Colon Carcinoma Metastatic in the Brain (tissue), 2 donors: Measurements from ENCODE around the genes MBLAC2 and LYSMD3.

GRCh38 chr5:88829779-88830124 lies 53.2 kb downstream of the MEF2C start:
- PRO-cap, 2 experiments = no peak in any of the 2 experiments

DNA sequence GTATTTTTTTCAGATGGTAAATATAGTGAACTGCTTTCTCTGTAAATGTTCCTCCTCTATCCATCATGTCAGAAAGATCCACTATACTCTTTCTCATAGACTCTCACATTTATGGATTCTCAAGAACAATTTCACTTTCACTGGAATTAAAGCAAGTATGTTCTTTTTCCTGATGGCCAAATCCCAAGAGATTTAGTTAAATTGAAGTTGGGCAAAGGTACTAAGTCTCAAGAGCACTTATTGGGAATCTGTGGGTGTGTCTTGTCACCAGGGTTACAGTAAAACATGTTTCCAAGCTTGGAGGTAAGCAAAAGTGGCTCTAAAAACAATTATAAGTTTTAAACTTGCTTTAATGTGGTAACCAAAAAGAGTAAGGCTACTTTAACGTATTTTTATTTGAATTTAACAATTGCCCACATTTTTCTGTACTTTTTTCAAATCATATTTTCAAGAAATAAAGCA lies 387.6 kb downstream of the CETN3 start:
- PRO-cap, 2 experiments = no peak in any of the 2 experiments

DNA sequence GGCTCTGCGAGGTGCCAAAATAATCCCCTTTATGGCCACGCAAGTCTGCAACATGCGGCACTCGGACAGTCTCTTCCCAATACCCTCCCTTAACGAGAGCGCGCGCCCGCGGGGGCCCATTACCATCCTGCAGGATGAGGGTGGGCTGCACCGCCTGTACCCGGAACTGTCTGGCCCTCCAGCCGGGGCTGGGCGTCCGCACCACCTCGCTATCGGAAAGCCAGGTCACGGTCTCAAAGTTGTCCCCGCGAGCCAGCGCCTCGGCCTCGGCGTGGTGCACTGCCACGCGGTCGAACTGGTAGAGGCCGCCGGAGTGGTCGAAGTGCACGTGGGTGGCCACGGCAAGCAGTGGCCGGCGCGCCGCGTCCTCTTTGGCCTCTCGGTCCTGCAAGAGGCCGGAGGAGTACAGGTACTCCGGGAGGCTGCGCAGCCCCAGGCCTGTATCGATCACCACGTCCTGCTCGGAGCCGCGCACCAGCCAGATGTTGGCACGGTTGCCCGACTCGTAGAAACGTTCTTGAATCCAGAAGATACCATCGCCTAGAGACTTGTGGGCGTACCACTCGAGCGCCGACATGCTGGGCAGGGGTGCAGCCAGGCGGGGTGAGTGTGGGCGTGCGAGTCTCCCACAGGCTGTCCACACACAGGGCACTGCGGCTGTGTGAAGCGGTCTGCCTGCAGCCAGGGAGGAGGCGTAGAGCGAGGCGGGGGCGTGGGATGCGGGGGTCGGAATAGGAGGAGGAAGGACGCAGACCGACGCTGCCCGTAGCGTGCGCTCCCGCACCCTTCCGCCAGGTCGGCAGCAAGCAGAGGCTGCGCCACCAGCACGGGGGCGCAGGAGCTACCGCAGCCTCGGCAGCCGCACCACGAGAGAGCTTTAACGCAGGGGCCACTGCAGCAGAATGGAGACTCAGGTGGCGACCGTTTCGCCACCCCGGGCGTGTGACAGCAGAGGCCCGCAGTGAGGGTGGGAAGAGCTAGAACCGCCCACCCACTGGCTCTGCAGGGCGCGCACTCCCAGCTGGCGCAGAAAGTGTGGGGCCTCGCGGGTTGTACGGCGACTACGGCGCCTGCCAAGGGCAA lies at the start of gene MBLAC2:
Gene MBLAC2, minus strand, starts transcription at position 1,056 of the 1,083 bp plus-strand sequence.
- PRO-cap, 2 experiments = peak in 2 of 2 experiments; most common plus-strand start position 301 of the sequence (in 1); most common minus-strand start position 801 of the sequence (in 2)

- PRO-cap, 2 experiments = no peak in any of the 2 experiments
These were observed 27.1 kb downstream of the POLR3G start for GRCh38 chr5:90501649-90502198.

DNA sequence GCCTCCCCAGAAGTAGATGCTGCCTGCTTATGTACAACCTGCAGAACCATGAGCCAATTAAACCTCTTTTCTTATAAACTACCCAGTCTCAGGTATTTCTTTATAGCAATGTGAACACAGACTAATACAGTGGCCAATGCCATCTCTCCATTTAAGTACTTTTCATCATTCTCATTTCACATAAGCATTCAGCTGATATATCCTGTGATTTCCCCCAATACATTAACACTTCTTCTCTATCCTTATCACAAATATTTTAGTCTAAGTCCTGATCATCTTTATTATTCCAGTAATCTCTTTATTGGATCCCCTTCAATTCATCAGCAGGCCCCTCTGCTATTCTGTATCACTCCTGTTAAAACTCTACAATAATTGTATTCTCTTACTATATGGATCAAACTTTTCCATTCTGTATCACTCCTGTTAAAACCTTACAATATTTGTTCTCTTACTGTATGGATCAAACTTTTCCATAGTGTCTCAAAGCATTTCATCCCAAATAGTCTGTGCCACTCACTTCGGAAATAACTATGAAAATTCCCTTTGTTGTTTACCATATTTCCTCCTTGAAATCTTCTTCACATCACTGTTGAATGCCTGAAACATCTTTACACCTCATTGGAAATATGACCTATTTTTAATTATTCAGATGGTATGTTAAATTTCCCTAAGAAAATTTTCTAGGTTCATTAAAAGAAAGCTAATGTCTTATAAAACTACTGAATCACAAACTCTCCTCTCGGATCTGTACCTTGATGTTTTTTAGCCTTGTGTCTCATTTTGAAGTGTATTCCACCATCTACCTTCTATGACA lies 6.9 kb downstream of the LYSMD3 start:
- PRO-cap, 2 experiments = no peak in any of the 2 experiments

- PRO-cap, 2 experiments = no peak in any of the 2 experiments
These were observed 4.4 kb downstream of the LYSMD3 start for GRCh38 chr5:90524854-90525431.

DNA sequence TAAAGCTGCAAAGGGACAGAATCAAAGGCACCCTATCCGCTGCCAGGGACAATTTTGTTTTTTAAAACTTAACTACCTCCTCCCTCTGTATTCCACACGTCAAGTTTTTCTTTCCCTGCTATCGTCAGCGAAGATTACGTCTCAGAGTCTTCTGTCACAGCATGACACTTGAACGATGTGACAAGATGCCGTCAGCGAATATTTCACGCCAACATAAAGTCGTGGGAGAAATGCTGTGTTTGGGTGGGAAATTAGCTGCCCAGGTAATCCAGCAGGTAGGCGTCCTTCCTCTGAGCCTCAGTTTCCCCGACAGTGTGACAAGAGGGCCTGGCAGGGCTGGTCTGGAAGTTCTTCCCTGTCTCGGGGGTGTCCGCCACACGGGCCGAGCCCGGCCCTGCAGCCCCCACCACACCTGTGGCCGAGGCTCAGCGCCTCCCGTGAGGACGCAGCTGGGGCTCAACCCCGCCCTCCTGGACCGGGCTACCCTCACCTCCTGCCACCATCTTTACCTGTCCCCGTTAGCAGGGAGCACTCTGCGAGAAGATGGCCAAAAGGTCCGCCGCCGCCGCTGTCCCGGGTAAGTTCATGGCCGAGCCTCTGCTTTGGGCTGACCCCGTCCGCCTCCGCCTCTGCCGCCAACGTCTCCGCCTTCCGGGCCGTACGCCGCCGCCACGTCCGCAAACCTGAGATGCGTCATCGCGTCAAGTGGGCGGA lies at the start of gene LYSMD3:
Gene LYSMD3, minus strand, starts transcription at position 646 of the 714 bp plus-strand sequence.
- PRO-cap, 2 experiments = peak in 2 of 2 experiments; most common minus-strand start position 646 of the sequence (in 2)

DNA sequence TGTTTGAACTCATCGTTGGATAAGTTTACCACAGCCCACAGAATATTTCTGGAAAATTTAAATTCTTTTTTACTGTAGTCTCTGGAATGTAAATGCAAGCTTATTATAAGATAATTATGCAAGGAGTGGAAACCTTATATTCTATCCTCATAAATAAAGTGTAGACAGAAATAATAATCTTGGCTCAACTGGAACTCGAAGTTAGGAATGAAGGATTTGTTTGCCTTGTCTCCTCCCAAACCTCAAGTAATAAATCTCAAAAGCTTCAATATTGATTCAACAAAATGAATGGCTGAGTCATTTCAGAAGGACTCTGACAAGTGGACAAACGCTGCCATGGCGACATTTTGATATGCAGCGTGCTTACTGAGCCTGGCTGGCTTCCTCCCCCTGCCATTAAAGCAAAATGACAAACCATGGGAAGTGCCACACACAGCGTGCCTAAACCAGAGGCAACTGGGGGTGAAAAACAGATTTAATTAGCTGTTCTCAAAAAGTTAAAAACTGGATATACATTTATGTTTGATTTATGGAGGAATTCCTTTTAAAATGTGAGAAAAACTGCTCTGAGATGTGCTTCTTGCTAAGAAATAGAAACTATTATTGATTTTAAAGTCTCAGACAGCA lies 10.5 kb upstream of the ADGRV1 start:
- PRO-cap, 2 experiments = no peak in any of the 2 experiments

GRCh38 chr5:90642432-90642835 lies 83.8 kb downstream of the ADGRV1 start:
- PRO-cap, 2 experiments = no peak in any of the 2 experiments

GRCh38 chr5:91033196-91033708 lies 349.9 kb downstream of the ARRDC3 start:
- PRO-cap, 2 experiments = no peak in any of the 2 experiments

DNA sequence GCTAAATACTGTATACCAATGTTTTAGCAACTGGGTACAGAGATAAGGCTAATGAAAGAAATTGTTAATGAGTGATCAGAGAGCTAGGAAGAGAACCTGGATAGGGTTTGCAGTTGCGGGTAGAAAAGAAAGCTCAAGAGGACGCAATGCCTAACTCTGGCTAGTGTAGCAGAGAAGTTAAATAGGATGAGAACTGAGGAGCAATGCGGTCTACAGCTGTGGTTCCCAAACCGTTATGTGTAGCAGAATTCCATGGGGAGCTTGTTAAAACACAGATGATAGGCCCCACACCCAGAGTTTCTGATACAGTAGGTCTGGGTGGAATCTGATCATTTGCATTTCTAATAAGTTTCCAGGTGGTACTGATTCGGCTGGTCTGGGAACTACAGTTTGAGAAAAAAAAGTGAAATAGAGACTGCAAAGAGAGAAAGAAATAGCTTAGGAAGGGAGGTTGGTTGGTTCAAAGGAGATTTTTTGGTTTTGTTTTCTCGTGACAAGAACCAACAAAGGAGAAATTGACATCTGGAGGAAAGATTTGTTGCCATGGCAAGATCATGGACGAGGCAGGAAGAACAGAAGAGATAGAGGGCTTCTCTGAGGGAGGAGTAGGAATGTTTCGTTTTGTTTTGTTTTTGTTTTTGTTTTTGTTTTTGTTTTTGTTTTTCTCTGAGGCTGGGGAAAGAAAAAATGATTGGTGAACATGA lies 276.2 kb downstream of the ARRDC3 start:
- PRO-cap, 2 experiments = no peak in any of the 2 experiments

GRCh38 chr5:91218857-91219454 lies 164.2 kb downstream of the ARRDC3 start:
- PRO-cap, 2 experiments = peak in 1 of 2 experiments; most common minus-strand start chr5:91219224 (in 1)

DNA sequence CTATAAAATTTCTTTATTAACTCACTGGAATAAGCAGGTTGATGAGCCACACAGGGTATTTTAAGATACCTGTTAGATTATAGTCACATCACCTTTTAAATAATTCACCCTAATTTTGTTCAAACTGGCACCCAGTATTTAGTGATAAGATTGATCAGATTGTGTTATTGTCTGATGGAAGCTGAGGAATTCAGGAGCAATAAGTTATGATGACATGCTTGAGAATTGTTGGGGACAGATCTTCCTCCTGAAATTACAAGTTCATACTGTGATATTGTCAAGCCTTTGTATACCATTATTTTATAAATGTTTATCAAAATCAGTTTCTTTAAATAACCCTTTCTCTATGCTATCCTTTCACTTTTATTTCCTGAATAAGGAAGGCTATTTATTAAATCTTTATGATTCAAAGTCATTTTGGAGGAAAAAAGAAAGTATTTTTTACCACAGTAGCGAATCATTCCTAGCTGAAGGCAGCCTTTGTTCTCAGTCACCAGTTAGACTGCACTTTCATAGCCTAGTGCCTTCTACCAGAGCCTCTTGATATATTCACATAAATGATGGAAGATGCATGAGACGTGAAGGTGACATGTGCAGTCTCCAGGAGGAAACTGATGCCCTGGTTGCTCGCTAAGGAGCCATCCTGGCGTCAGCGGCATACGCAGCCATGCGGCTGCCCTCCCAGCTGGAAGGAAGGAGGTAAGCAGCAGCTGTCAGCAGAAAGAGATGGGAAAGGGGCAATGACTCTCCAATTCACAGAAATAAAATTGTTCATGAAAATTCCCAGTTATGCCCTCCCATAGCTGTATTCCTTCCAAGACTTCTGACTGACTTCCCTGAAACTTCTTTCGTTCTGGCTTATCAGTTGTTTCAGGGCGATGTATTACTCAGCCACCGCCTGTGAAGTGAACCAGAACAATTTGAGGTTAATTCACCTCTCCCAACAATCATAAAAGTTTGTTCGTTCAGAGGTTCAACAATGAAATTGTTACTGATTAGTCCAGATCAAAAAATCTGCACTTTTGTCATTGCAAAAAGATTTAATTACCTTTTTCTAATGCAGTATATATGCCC lies 333.5 kb upstream of the NR2F1 start:
- PRO-cap, 2 experiments = no peak in any of the 2 experiments

DNA sequence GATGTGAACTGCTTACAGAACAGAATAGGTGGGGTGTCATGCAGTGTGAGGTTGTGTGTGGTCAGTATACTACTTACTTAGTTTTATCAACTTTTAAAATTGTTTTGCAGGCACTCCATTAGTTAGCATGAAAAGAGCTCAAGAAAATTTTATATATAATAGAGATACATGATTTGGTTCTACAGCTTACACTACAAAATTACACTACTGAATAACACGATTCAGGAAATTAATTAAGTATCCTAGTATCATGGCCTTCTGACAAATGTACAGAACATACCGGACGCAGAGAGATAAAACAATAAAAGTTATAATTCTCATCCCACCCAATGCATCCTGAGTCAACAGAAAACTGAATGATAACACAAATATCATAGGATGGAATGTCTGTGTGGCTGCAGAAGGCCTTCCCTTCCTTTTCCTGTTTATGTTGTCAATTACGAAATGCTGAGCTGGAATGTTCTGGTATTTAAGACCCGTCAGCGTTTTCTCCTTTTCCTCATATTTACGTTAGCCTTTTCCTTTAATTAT lies 223.9 kb upstream of the NR2F1 start:
- PRO-cap, 2 experiments = no peak in any of the 2 experiments

DNA sequence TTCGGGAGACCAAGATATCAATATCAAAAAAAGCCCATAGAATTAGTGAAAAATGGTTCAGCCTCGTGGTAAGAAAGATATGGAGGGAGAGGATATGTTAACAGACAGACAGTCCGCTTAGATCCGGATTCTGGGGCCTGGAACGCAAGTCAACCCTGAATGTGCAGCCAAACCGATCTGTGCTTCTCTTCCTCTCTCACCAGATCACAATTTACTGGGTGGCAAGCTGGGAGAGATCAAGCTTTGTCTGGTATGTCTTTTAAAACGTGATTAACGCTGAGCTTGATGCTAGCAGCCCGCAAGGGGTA lies 5.0 kb upstream of the NR2F1 start:
- PRO-cap, 2 experiments = no peak in any of the 2 experiments

DNA sequence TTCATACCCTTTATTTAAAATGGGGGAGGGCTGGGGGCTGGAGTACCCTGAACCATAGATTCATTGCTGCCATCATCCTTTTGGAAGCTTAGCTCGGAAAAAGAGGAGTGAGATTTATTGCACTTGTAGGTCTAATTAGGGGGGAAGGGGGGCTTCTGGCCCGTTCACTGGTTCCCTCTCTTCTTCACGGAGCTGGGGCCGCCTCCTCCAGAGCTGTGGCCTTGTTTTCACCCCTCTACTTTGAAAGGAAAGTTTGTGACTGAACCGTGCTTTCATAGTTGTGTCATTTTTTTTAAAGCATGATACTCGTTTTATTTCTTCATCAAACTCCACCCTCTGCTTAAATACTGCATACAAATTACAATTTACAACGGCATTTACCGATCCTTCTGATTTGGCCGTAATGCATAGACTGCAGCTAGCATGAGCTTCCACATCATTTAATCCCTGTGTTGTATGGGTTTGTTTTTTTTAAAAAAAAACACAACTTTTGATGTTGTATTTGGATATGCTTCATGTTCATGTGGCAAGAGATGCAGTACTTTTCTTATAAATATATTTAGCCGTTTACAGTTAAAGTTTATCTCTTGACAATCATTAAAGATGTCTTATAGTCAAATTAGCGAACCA lies 3.0 kb downstream of the NR2F1 start:
- PRO-cap, 2 experiments = no peak in any of the 2 experiments

- PRO-cap, 2 experiments = no peak in any of the 2 experiments
These were observed 17.4 kb downstream of the NR2F1 start for GRCh38 chr5:93600310-93600880.

DNA sequence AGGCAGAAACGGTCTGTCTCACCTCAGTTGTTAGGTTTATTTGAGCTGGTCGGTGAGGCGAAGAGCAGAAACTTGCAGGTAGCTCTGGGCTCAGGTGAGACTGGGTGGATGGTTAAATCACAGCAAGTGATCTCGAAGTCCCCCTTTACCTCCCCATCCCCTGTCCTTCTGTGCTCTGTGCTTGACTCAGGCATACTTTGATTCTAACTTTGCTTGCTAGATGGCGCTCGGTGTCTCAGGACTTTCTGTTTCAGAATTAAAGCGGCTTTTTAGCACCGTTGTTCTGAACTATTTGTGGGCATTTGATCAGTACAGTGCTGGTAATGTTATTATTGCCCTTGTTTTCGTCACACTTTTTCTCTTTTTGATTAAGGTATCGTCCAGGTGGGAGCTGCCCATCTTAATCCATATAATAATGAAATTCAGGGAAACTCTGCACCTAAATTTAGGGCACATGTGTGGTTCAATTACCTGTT lies 24.8 kb downstream of the NR2F1 start:
- PRO-cap, 2 experiments = no peak in any of the 2 experiments

DNA sequence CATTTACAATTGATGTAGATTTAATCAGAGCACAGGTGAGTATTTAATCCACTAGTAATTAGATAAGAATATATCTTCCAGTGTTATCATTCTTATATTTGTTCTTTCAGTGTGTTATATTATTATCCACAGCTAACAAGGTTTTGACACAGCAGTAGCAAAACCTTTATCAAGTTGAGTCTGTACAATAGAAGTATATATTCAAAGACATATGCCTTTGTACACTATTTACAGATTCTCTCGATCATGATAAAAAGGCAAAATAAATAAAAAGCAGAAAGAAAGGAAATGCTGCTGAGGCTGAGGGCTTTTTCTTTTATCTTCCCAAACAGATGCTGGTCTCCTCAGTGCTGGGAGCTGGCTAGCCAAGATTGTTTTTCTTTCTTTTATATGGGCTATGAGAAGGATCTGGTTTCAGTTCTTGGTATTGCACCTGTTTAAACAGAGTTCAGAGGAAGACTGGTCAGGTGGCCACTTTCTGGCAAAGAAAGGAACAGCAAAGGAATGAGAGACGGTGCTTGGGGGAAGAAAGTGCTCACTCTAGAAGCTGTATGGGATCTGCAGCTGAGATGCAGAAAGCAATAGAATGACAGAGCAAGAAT lies 88.8 kb downstream of the SLF1 start:
- PRO-cap, 2 experiments = no peak in any of the 2 experiments

GRCh38 chr5:95081997-95082640 lies 202.8 kb downstream of the MCTP1 start:
- PRO-cap, 2 experiments = no peak in any of the 2 experiments